GM12892 (cell line): ENCODE measurements around the genes PTX3, VEPH1 and B3GALNT1.

GRCh38 chr3:157129773-157130379 lies 30.1 kb downstream of the CCNL1 start:
- RRBS, result no CpG with 5 or more reads among the region's 19 CpGs

GRCh38 chr3:157148113-157148768 lies 11.7 kb downstream of the CCNL1 start:
- RRBS, result no CpG with 5 or more reads among the region's 15 CpGs

- RRBS, result no CpG with 5 or more reads among the region's 2 CpGs
Measured at GRCh38 chr3:157156305-157156718, 3.6 kb downstream of the CCNL1 start.

GRCh38 chr3:157160225-157160420 lies 176 bp upstream of the CCNL1 start:
- RRBS, result 1% methylated on average over 3 of the region's 16 CpGs

GRCh38 chr3:157170763-157171388 lies 10.9 kb upstream of the CCNL1 start:
- RRBS, result no CpG with 5 or more reads among the region's 3 CpGs

DNA sequence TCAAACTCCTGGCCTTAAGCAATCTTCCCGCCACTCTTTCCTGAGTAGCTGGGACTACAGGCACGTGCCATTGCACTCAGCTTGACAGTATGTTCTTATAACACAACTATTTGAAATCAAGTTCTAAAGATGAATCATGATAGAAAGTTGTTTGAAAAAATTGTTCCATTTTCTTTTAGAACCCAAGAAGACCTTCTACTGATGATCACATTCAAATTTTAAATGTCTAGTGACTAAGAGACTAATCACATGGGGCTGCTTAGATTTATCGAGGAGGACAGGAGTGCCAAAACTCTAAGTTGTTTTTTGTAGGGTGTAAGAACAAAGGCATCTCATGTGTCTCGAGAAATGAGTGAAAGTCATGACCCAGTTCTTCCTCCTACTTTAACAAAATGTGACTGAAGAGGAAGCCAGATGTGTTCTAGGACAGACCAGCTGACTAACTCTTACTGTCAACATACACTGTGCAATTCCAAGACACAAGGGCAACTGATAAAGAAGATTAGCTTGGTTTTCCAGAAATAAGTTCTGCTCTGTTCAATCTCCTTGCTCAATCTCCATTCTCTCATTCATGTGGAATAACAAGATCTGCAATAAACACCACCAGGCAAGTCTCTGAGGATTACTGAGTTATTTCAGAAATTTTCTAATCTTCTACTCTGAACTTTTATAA lies 122.5 kb upstream of the CCNL1 start:
- RRBS, result no CpG with 5 or more reads among the region's 4 CpGs

- RRBS, result no CpG with 5 or more reads among the region's 13 CpGs
Measured at GRCh38 chr3:157436469-157437110, at the start of gene PTX3. PTX3 (plus strand) TSS chr3:157436850.

DNA sequence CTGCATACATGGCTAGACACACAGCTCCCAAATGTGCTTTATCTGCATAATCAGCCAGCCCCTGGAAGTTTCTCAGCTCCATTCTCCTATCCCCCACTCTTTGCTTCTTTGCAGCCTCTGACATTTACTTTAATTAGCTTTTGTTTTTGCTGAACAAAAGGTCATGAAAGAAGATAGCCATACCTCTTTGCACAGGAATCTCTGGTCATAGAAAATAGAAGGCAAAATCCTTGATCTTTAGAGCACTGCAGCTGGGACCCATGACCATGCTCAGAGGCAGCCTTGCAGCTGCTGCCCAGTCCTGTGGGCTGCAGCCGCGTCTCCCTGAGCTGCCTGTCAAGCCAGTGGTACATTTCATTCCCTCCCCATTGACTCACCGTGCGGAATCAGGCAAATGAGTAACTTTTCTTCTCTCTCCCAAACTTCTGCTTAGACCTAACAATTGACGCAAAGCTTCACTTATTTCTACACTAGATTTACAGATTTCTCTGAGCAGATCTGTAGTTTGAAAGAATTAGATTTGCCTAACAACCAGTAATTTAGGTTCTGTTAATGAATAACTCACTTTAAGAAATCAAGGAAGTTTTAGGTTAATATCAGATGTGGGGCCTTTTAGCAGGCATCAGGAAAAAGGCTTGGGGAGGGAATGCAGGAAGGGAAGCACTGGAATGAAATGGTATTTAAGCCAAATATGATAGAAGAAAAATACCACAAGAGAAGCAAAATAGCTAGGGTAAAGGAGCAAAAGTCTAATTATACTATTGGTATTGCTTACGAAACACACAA lies at the start of gene VEPH1:
Gene VEPH1, minus strand, starts transcription at position 323 of the 786 bp plus-strand sequence.
- RRBS, result no CpG with 5 or more reads among the region's 6 CpGs

- RRBS, result no CpG with 5 or more reads among the region's 7 CpGs
Measured at GRCh38 chr3:158709547-158710303, 22.5 kb downstream of the RARRES1 start.

GRCh38 chr3:158712836-158713637 lies 19.2 kb downstream of the RARRES1 start:
- RRBS, result no CpG with 5 or more reads among the region's 13 CpGs

GRCh38 chr3:159764852-159766131 lies 459.9 kb upstream of the C3orf80 start:
- RRBS, result 5% methylated on average over 18 of the region's 67 CpGs

DNA sequence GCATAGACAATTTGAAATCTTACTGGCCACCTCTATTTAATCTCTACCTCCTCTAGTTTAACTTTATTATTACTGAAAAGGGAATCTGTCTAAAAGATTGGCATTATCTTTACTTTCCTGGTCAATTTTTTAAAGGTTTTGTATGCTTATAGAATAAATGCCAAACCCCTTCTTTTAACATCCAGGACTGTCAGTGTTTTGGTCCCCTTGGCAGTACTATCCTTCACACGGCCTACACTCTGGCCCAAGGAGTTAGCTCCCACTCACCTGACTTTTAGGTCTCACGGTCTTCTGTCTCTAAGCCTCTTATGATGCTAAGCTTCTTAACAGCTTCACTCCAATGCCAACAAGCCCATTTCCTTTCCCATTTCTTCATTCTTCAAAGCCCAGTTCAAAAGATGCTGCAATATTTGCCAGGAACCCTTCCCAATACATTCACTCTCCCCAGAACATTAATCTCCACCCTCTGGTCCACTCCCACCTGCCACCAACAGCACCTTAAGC lies 28.1 kb downstream of the IFT80 start:
- RRBS, result no CpG with 5 or more reads among the region's 2 CpGs

GRCh38 chr3:160618393-160618833 lies 53.0 kb upstream of the KPNA4 start:
- RRBS, result no CpG with 5 or more reads among the region's 4 CpGs

- RRBS, result no CpG with 5 or more reads among the region's 2 CpGs
Measured at GRCh38 chr3:160780354-160780800, 24.3 kb downstream of the PPM1L start.

- RRBS, result no CpG with 5 or more reads among the region's 6 CpGs
Measured at GRCh38 chr3:160870222-160870676, 114.2 kb downstream of the PPM1L start.

- RRBS, result no CpG with 5 or more reads among the region's 4 CpGs
Measured at GRCh38 chr3:160995460-160996255, 109.5 kb downstream of the B3GALNT1 start.

- RRBS, result 16% methylated on average over 18 of the region's 107 CpGs
Measured at GRCh38 chr3:161104441-161105719, at the start of gene B3GALNT1. B3GALNT1 (minus strand) TSS chr3:161105349.

GRCh38 chr3:161600031-161600713 lies 103.6 kb downstream of the OTOL1 start:
- RRBS, result no CpG with 5 or more reads among the region's 9 CpGs

- RRBS, result 40% methylated on average over 9 of the region's 38 CpGs
Measured at GRCh38 chr3:165196521-165197132, 443 bp upstream of the SLITRK3 start.